A375 (cell line): Measurements from ENCODE around the gene ANKRD12.

GRCh38 chr18:5419443-5420039, 124.0 kb upstream of the ZBTB14 start:
- RAMPAGE, long total RNA = no peak

DNA sequence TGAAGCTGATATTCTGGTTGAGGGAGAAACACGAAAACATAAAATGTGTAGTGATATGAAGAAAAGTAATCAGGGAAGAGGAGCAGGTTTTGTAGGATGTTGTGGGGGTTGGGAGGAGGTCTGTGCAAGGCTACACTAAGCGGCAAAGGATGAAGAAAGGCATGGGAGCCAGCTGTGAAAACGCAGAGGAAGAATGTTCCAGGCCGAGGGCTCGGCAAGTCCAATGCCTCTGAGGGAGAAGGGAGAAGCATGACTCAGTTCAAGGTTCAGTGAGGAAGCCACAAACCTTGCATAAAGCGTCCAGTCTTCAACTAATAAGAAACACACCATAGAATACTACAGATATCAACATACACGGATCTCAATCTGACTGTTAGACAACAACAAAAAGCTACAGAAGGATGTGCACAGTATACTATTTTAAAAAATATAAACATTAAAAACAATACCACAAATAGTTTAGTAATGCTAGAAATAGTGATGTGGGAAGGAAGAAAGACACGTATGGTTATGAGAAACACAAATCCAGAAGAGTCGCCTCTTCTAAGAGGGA, 16.2 kb downstream of the EPB41L3 start:
- RAMPAGE, long total RNA = no peak

DNA sequence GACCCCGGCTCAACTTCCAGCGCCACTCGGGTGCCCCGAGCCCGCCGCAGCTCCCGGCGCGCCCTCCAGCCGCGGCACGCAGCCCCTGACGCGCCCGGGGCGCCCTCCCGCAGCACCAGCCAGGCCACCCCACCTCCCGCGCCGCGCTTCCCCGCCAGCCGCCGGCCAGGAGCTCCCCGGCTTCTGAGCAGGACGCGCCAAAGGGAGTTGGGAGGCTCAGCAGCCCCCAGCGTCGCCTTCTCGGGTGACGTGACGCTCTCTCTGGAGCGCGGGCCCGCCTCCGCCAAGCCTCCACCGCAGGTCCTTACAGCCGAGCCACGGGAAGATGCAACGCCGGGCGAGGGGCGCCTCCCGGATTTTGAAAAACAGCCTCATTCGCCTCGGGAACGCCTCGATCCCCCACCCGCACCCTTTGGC, 85.0 kb upstream of the EPB41L3 start:
- RAMPAGE, long total RNA = no peak

DNA sequence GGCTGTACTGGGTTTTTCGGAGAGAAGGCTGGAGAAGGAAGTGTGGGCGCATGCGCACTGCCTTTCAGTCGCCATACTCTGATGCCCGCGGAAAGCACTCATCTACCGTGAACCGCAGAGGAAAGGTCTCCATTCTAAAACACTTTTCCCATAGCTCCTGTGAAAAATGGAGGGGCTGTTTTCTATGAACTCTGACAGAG, 52.0 kb downstream of the L3MBTL4 start:
- RAMPAGE, long total RNA = no peak

- RAMPAGE, long total RNA = no peak
These were observed 63.8 kb upstream of the L3MBTL4 start for GRCh38 chr18:6478641-6478866.

DNA sequence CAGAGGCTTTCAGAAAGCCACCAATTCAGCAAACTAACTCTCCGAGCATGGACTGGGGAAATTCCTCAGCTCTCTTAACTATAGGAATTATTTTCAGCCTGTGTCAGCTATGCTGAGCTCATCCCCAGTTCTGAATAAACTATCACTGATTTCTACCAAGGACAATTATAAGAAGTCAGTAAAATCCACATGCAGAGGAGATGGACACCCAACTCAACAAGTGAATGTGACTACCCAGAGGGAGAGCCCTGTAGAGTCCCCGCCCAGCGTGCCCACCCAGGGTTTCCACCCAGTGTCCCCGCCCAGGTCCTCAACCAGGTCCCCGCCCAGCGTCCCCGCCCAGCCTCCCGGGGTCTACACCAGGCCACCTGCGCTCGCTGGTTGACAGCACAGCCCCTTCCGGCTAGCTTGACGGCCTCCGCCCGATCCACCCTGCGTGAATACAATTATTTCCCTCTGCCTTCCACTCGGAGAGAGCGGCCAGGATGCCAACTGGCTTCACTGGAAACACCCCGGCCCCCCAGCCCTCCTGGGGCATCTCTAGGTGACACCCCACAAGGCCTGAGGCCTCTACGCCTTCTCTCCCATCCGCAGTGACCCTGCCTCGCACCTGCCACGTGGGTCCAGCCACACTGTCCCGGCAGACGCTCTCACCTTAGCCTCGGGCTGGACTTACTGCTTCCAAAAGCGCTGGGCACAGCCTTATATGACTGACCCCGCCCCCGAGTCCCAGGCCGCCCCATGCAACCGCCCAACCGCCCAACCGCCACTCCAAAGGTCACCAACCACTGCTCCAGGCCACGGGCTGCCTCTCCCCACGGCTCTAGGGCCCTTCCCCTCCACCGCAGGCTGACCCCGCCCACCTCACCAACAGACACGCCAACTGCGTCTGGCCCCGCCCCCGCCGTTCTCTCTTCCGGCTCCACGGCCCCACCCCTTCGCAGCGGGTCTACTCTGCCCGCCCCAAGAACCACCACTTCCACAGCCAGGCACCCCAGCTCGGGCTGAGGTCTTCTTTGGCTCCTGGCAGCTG, 188.2 kb downstream of the LAMA1 start:
- RAMPAGE, long total RNA = no peak

DNA sequence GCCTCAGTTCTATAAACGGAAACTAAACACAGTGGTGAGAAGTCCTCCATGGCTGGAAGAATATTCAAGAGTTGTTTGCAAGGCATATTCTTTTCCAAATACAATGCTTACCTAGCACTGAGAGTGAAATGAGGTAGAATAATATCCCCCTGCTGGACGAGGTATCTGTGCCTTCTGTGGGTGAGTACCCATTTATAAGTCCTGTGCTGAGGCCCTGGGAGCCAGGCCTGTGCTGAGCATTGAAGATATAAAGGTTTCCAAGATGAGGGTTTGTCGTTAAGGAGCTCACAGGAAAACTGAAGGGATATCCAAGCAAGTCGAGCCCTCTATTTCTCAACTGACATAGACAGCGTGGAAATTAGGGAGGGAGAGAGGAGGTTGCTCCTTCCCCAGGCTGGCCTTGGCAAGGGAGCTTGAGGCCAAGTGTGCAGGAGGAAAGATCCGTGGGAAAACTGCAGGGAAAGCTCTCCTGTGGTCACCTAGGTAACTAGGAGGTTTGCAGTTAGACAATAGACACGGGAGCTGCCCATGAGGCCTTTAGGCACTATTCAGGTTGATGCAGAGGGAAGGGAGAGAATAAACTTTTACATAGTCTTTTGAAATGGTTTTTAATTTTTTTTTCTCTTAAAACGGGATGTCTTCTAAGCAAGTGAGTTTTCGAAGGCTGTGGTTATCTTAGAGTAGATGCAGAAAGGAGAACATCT, 17.7 kb downstream of the PTPRM start:
- RAMPAGE, long total RNA = no peak

DNA sequence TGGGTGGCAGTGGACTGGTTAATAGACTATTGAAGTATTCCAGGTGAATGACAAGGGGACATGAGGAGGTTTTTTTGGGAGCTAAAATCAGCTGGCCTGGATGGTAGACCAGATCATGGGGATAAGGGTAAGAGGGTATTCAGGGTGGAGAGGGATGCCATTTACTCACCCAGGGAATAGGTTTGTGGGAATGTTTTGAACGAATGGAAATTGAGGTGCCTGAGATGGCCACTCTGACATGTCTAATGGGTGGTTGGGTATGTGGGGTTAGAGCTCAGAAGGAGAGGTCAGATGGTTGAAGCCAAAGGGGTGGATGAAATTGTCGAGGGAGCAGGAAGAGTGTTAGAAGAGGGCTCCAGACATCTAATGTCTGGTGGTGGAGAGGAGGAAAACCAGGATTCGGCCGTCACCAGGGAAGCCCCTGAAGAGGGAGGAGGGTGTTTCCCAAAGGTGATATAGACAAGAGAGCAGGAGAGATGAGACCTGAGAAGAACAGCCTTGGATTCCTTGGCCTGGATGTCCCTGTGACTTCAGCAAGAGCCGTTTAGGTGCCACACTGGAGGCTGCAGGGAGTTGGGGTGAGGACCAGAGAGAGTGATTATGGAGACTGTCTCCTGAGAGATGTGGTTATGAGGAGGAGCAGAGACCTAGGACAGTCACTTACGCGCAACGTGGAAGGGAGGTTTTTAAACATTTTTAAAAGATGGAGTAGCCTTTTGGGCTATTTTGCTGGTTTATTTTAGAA, 62.9 kb downstream of the PTPRM start:
- RAMPAGE, long total RNA = no peak

- RAMPAGE, long total RNA = no peak
These were observed 68.5 kb downstream of the PTPRM start for GRCh38 chr18:7635517-7636094.

DNA sequence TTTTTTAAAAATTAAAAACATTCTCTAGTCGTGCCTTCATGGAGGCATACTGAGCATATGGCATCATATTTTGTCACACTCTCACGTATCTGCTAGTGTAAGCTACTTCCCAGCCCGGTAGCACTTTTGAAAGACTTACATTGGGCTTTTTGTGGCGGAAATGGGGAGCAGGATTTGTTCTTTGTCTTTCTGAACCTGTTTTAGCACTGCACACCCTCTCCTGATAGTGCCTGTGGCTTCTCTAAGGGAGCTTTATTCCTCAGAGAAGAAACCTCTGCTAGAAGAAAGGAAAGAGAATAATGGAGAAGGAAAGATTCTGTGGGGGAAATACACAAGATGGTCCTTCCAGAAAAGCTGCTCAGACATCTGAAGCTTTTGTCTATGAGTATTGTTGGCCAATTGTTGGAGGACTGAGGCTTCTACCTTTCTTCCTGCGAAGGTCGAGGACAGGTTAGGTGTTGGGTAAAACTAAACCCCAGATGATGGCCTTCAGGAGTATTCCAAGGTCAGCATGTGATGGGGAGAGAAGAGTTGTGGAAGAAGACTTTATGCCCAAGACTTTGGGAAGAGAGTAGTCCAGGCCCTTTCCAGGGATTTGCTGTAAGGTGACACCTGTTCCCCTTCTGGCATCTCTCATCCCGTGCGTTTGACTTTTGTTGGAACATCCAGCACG, 121.1 kb downstream of the PTPRM start:
- RAMPAGE, long total RNA = no peak

DNA sequence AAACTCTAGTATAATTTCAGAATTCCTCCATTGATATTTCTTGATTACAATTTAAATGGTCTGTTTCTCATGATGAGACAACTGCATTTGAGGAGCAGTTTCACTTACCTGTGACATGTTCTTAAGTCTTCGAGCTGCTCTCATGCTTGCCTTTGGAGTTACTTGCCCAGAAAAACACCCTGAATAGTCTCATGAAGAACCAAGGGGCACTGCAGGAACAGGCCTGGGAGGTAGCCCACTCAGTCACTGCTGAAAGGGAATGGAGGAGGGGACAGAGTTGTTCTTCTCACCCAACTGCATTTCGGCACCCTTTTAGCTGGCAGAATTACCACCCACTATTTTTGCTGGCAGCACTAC, 181.8 kb downstream of the PTPRM start:
- RAMPAGE, long total RNA = no peak

DNA sequence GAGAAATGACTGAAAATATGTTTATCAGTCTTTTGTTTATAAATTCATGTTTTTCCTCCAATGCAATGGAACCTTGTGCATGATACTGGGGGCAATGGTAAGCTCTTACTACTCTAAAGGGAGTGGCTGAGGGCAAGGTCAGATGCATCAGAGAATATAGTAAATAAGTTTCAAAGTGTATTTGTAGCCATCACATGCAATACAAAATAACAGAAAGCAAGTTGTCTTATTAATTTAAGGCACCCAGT, 233.1 kb downstream of the PTPRM start:
- RAMPAGE, long total RNA = no peak

- RAMPAGE, long total RNA = no peak
These were observed 251.9 kb downstream of the PTPRM start for GRCh38 chr18:7818905-7819593.

- RAMPAGE, long total RNA = no peak
These were observed 382.1 kb downstream of the PTPRM start for GRCh38 chr18:7949159-7949573.

- RAMPAGE, long total RNA = no peak
These were observed 43.6 kb upstream of the MTCL1 start for GRCh38 chr18:8661570-8662302.

GRCh38 chr18:8786885-8787225, 81.5 kb downstream of the MTCL1 start:
- RAMPAGE, long total RNA = no peak

GRCh38 chr18:8795819-8796531, 90.6 kb downstream of the MTCL1 start:
- RAMPAGE, long total RNA = no peak

GRCh38 chr18:8801060-8801699, 95.8 kb downstream of the MTCL1 start:
- RAMPAGE, long total RNA = no peak

DNA sequence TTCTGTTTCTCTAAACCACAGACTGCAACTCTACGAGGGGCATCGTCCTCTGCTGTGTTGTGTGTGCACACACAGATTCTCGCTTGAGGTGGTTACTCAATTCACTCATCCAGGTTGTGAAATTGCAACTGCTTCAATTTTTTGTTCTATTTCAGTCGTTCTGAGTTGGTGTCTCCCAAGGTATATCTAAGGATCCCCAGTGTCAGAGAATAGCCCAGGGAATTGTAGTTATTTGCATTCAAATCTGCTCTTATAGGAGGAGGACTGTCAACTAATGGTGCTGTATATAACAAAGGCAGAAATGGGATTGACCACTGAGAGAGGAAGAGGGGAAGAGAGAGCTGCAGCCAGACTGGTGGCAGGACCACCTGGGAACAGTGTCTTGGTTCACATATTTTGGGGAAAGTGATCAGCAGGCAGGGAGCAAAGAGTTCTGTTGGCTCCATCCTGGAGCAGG, 113.3 kb upstream of the NDUFV2 start:
- RAMPAGE, long total RNA = no peak

GRCh38 chr18:9136701-9137735, at the start of gene ANKRD12:
ANKRD12 (plus strand) TSS chr18:9136781.
- RAMPAGE, long total RNA = no peak